ENCODE measurements around a stretch of chr5.

GRCh38 chr5:178624885-178625568 is 1.8 kb downstream of the CLK4 start:
- PRO-cap, 2 experiments: no peak in any of the 2 experiments

DNA sequence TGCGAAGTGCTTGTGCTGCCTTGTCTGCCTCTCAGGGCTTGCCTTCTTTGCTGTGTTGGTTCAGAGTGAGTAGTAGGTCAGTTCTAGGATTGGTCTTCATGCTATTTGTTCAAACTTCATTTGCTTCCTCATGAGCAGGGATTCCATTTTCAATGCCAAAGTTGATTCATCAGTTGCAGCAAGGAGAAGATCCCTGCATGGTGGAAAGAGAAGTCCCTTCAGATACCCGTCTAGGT is 16.7 kb downstream of the ZNF354C start:
- PRO-cap, 2 experiments: no peak in any of the 2 experiments

GRCh38 chr5:179276421-179276794 is 68.9 kb downstream of the ADAMTS2 start:
- PRO-cap, 2 experiments: no peak in any of the 2 experiments

DNA sequence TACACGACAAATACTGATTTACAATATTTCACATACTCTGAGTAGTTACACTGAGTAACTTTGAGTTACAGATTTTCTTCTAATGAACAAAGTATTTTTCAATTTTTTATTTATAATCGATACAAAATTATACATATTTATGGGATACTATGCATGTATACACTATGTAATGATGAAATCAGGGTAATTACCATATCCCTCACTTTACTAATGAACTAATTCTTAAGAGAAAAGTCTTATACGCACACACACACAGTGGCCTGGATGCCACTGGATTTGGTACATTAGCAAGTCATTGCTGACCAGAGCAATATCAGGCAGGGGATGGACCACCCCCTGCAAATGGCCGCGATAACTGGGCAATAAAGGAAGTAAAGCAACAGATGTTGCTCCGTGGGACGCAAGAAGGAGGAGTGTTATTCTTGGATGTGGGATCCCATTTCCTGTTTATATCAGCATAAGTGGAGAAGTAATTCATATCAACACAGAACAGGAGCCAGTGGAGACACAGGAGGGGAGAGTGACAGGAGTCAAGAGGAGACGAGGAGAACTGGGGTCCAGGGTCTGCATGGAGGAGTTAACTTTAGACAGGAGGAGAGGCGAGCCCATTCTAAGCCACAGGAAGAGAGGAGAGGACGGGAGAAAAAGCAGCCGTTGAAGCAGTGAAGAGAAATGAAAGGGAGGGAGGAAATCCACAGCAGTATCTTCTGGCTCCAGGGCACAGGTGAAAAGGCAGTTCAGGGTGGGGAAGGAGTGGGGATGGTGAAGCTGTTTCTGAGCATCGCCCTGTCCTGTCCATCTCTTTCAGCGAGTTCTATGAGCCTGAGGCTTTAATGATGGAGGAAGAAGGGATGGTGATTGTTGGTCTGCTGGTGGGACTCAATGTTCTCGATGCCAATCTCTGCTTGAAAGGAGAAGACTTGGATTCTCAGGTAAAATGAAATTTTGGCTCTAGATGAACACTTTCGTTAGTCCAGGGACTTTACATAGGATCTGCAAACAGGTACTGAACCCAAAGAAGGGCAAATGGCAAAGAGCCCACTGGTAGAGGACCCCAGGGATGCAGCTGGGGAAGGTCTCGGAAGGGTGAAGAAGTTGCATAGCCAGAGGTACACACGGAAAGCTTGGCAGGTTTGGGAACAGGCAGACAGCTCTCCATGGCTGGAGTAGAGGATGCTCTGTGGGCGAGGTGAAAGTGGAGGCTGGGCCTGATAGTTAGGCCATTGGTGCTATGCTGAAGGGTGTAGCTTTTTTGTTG is 18.6 kb downstream of the RUFY1 start:
- PRO-cap, 2 experiments: peak in 1 of 2 experiments; most common plus-strand start position 487 of the sequence (in 1)

DNA sequence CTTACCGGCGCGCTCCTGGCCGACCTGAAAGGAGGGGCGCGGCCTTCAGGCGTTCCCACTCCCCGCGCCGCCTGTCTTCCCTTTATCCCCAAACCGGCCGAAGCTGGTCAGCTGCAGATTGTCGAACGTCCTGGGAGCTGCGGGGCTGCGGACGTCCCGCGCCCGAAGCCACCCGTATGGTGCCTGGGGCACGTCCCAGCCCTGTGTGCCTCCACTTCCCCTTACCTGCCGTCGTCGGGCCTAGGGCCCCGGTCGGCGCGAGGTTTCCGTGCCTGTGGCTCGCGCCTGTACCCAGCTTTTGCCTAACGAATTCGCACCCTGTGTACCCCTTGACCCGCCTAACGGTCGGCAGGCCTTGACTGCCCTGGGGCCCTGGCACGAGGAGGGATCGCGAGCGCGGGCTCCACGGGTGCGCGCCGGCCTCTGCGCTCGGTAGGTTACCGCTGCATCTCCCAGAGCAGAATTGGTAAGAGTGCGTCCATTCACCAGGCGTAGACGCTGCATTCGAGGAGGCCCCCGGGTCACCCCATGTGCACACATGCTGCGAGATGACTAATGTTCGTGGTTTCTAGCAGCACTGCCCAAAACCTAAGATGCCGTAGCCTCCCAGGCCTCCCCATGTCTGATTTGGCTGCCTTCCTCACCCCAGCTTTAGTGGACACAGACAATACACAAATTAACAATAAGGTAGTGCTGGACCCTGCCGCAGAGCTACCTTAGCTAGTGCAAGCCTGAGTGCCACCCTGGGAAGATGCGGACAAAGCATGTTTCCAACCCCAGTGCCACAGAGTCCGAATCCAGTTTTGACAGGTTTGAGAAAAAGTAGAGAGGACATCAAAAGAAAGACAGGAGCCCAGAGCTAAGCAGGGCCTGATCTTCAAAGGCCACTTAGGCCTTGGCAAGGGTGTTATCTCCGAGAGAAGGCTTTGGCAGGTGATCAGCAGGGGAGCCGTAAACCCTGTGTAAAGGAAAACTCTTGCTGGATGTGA is 915 bp upstream of the HNRNPH1 start:
- PRO-cap, 2 experiments: no peak in any of the 2 experiments

GRCh38 chr5:179677727-179678832 is 2.8 kb downstream of the CBY3 start:
- PRO-cap, 2 experiments: peak in 2 of 2 experiments; most common plus-strand start chr5:179678656 (in 2); most common minus-strand start chr5:179678549 (in 2)

- PRO-cap, 2 experiments: no peak in any of the 2 experiments
These were observed 345 bp upstream of the CBY3 start for GRCh38 chr5:179681204-179681553.

- PRO-cap, 2 experiments: no peak in any of the 2 experiments
These were observed 928 bp downstream of the CANX start for GRCh38 chr5:179699497-179700292.

DNA sequence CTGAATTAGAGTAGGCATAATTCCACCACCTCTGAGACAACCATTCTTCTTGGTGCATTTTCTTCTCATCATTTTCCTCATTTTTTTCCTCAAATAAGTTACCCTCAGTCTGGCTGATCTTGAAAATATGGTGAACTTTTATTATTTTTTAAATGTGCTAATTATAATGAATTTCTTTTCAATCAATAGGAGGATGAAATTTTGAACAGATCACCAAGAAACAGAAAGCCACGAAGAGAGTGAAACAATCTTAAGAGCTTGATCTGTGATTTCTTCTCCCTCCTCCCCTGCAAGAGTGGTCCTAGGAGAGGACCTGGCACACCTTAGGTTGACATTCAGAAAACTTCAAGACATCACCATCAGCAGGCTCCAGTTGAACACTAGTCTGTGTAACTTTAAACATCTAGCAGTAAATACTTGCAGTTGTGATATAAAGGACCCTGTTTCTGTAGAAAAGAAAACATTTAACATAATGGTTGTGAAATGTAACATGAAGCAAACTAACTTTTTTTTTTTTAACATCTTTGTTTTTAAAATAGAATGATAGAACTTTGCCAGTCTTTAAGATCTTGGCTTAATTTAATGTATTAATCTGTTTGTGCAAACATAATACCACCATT is 4.1 kb upstream of the MAML1 start:
- PRO-cap, 2 experiments: no peak in any of the 2 experiments

DNA sequence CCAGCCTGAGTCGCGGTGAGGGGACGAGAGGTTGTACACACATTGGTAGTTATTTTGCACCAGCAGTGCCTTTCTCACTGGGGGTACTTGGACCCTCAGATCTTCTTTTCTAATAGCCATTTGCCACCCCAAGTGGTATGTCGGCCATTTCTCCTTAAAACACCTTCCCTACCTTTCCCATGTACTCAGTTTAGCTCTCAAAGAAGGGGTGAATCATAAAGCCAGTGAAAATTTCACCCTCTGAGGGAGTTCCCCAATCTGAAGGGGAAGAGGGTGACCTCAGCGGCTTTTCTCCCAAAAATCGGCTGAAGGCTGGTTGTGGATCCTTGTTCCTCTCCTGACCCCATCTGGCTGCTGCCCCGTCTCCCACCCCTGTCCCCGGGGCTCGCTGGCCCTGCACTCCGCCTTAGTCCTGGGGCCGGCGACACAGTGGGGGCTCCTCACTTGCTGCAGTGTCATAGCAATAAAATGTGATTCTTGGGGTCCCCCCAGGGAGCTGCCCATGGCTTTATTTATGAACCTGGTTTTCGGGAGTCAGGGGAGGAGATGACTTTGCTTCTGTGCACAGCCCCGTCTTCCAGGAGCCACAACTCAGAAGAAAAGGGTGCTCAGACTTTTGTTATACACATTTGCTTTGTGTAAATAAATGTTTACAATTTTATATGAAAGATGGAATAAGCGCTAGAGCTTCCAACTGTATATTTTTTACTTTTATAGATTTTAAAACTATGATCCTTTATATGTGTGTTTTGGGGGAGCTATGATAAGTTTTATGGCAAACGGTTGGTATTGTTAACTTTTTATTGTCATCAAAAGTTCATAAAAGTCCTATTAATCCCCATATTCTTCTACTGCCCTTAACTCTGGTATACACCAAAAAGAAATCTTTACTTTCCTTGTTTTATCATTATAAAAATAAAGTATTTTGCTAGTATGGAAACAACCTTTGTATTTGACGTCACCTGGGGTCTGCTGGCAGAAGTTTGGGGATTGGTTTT is 17.1 kb upstream of the LTC4S start:
- PRO-cap, 2 experiments: no peak in any of the 2 experiments

DNA sequence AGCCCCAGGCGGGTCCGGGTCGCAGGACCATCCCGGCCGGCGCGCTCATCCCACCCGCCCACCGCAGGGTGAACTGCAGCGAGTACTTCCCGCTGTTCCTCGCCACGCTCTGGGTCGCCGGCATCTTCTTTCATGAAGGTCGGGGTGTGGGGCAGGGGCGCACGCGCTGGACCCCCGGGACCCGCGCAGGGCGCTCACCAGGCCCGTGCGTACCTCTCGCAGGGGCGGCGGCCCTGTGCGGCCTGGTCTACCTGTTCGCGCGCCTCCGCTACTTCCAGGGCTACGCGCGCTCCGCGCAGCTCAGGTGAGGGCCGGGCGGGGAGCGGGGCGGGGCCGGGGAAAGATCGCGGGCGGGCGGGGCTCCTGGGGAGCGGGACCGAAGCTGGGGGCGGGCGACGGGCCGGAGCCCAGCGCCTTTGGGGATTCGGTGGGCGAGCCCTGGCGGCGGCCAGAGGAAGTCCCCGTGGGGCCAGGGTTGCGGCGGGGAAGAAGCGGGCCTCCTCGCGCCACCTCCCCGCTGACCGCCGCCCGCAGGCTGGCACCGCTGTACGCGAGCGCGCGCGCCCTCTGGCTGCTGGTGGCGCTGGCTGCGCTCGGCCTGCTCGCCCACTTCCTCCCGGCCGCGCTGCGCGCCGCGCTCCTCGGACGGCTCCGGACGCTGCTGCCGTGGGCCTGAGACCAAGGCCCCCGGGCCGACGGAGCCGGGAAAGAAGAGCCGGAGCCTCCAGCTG is 2.1 kb downstream of the LTC4S start:
- PRO-cap, 2 experiments: peak in 1 of 2 experiments; most common plus-strand start position 614 of the sequence (in 1); most common minus-strand start position 518 of the sequence (in 1)

- PRO-cap, 2 experiments: no peak in any of the 2 experiments
These were observed 2.7 kb upstream of the SQSTM1 start for GRCh38 chr5:179817935-179818475.

DNA sequence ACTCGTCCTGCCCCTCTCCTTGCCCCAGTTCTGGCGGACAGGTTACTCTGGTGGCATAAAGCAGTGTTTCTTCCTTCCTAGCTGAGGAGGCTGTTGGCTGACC is 831 bp upstream of the SQSTM1 start:
- PRO-cap, 2 experiments: no peak in any of the 2 experiments

DNA sequence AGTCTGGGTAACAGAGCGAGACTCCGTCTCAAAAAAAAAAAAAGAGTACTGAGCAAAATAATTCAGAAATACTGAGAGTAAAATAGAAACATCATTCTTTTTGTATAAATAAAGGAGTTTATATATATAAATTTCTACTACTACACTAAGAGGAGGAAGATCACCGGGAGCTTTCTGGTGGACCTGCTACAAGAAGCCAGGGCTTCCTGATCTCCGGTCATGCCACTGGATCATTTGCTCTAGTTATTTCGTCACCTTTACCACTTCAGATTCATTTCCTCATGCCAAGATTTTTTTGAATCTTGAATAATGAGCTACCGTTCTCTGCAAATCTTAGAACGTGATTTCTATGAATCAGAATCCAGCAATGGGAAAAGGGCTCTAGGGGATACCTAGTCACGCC is 51.9 kb upstream of the TBC1D9B start:
- PRO-cap, 2 experiments: no peak in any of the 2 experiments

- PRO-cap, 2 experiments: no peak in any of the 2 experiments
These were observed 64.1 kb downstream of the RNF130 start for GRCh38 chr5:180007432-180007957.

GRCh38 chr5:180026383-180026798 is 45.2 kb downstream of the RNF130 start:
- PRO-cap, 2 experiments: no peak in any of the 2 experiments

- PRO-cap, 2 experiments: no peak in any of the 2 experiments
These were observed 17.2 kb downstream of the RNF130 start for GRCh38 chr5:180054245-180054939.

- PRO-cap, 2 experiments: peak in 1 of 2 experiments; most common plus-strand start chr5:180070151 (in 1)
These were observed 1.6 kb downstream of the RNF130 start for GRCh38 chr5:180069690-180070538.

DNA sequence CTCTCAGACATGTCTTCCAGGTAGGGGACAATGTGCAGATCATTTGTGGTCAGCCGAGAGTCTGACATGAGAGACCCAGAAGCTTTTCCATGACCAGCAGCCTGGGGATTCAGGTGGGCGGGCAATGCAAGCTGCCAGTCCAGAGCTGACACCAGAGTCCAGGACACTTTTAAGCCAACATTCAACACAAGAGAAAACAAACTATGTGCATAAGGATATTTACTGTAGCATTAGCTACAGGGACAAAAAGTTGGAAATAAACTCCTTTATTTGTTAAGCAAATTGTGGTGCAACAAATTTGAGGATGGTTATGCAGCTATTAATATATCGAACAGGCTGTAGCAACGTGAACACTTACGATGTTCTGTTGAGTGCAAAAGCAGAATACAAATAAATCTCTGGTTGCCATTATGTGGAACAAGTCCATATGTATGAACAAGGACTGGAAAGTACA is 9.9 kb upstream of the RNF130 start:
- PRO-cap, 2 experiments: no peak in any of the 2 experiments

DNA sequence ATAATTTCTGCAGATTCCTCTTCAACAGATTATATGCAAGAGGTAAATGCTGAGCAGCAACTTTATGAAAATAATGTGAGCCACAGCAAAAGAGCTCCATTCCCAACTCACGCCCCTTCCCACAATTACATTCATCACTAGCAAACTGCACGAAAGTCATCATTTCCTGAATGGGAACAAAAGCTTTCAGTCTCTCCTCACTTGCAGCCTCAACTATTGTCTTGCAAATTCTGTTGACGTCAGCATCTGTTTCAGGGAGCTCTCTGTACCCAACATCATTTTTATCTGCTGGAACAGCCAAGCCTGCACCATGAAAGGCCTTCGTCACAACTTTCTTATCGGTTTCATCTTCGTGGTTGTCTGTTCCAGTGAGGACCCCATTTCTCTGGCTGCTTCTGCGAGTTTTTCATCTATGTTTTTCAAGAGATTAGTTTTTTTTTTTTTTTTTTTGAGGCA is 14.2 kb upstream of the RNF130 start:
- PRO-cap, 2 experiments: no peak in any of the 2 experiments